ENCODE measurements around the genes FGF2, SPRY1 and SLC25A31.

- RRBS = no CpG with 5 or more reads among the region's 2 CpGs
These were observed 24.6 kb downstream of the TNIP3 start for GRCh38 chr4:121139514-121139888.

DNA sequence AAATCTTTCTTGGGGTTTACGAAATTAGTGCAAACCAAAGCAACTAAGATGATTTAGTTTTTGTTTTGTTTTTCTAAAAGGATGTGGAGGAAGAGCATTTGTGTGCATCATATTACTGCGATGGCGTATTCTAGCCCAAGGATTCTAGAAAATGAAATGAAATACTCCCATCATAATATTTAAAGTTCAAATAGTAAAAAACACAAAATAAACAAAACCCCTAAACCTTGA, 30.3 kb upstream of the TNIP3 start:
- RRBS = no CpG with 5 or more reads among the region's 3 CpGs

DNA sequence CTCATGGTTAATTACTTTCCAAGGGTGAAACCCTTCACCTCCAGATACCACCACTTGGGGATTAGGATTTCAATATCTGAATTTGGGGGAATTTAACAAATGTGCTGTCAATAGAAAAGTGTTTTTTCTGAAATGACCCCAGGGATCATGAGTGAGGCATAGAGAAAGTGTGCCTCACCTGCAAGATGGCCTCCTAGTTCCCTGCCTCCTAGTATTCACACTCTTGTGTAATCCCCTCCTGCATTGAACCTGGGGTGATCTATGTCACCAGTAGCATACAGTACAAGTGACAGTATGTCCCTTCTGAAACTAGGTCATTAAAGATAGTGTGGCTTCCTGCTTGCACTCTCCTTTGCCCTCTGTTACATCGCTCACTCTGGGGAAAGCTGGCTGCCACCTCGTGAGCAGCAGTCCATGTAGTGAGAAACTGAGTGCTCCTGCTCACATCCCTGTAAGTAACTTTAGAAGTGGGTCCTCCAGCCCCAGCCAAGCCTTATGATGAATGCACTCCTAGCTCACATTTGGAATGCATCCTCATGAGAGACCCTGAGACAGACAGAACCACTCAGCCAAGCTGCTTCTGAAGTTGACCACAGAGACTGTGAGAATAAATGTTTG, 89.7 kb upstream of the TNIP3 start:
- RRBS = no CpG with 5 or more reads among the region's 2 CpGs

DNA sequence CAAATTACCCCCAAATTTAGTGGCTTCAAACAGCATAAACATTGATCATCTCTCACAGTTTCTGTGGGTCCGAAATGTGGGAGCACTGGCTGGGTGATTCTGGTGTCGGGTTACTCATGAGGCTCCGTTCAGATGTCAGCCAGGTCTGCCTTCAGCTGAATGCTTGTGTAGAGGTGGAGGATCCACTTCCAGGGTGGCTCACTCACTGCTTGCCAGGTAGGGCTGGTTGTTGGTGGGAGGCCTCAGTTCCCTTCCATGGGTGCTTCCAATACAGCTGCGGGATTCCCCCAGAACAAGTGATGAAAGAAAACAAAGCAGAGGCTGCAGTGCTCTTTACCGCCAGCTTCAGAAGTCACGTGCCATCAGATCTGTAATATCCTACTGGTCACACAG, 1.0 kb upstream of the SMIM43 start:
- RRBS = no CpG with 5 or more reads among the region's 6 CpGs

- RRBS = no CpG with 5 or more reads among the region's 3 CpGs
These were observed 1.3 kb upstream of the BLTP1 start for GRCh38 chr4:122150762-122151250.

DNA sequence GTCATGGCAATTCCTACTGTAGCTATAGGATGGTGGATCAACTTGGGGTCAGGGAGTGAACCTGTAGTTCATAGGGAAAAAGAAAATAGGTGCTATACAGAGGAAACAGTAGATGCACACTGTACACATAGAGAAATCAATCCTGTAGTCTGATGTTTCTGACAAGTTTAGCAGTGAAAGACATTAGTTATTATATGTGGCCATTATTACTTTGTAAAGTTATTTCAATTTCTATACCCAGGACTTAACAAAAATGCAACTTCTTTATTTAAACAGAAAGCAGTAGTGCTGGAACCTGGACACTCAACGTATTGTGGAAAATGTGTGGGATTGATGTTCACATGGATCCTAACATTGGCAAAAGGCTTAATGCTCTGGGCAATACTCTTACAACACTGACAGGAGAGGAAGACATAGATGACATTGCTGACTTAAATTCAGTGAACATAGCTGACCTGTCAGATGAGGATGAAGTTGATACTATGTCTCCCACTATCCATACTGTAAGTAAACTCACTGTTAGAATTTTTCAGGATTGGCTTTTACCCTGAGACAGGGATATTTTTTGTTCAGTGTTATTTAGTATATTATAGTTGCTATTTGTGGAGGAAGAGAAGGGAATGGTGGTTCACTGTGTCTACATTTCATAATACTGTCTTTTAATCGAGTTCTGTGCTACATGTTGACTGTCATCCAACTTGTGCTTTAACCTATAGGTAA, 63.5 kb upstream of the ADAD1 start:
- RRBS = no CpG with 5 or more reads among the region's 2 CpGs

GRCh38 chr4:122826395-122826921, at the start of gene FGF2:
FGF2 (plus strand) TSS chr4:122826831.
- RRBS = 2% methylated on average over 25 of the region's 55 CpGs

DNA sequence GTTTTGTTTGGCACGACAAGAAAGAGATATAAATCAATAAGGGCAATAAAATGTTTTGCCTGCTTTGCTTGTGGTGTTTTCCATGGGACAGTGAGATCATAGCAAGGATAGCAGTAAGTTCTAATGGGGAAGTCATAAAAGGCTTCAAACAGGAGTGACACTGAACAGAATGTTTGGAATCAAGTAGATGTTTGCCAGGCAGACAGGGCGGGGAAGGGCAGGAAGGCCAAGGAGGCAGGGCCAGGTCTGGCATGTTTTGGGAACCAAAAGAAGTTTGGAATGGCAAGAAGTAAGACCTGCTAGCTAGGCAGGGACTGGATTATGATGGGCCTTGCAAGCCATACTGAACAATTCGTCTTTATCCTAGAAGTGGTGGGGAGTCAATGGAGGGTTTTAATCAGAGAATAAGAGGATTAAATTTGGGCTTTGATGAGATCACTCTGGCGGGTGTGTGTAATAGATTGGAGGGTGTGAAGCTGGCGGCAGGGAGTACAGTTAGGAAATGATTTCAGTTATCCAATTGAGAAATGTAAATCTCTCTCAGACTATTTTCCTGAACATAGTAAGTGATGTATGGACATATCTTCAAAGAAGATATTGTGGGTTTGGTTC, 16.5 kb downstream of the FGF2 start:
- RRBS = no CpG with 5 or more reads among the region's 5 CpGs

GRCh38 chr4:122923255-122923568, 334 bp downstream of the SPATA5 start:
- RRBS = 13% methylated on average over 1 of the region's 15 CpGs

- RRBS = no CpG with 5 or more reads among the region's 6 CpGs
These were observed 46.5 kb upstream of the SPRY1 start for GRCh38 chr4:123350085-123350514.

- RRBS = 13% methylated on average over 4 of the region's 19 CpGs
These were observed at the start of gene SPRY1 for GRCh38 chr4:123396420-123397129. SPRY1 (plus strand) TSS chr4:123396795.

DNA sequence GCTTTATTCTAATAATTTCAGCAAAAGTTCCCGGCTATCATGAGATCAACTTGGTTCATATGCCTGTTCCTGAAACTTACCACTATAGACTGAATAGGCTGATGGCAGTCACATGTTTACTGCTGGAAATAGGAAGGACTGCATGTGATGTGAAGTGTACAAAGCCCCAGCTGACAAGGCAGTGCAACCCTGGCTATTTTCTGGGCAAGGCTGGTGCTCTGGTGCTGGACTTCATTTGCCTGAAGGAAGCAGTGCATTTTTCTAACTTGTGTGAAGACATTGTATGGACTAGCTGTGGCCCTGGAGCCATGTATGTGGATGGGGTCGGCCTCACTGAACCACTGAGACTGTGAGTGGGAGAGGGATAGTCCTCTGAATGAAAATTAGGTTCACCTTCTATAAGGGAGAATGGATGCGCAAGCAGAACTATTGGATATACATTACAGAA, 107.5 kb downstream of the SPRY1 start:
- RRBS = no CpG with 5 or more reads among the region's 3 CpGs

DNA sequence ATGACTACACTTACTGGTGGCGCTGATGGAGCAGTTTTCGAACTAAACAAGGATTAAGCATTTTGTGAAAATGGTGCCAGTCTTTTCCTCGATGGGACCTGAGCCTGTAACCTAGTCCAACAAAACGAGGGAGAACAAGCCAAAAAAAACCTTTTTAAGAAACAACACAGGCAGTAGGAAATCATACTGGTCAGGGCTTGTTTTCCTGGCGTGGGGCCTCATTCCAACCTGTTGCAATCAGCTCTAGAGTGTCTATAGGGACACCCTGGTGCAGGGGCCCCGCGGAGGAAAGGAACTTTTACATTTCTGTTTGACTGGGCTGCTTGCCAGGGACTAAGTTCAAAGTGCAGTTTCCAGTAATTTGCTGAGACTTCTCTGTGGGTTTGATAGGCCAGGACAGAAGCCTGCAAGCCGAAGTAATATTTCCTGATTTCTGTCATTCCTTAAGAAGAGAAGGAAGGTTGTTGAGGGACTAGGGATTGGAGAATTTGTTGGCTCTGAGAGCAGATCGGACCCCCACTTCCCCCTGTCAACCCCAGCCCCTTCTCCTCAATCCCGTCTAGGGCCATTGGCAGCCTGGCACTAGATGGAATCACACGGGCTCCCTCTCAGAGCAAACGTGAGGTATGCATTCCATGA, 158.9 kb downstream of the SPRY1 start:
- RRBS = no CpG with 5 or more reads among the region's 12 CpGs

DNA sequence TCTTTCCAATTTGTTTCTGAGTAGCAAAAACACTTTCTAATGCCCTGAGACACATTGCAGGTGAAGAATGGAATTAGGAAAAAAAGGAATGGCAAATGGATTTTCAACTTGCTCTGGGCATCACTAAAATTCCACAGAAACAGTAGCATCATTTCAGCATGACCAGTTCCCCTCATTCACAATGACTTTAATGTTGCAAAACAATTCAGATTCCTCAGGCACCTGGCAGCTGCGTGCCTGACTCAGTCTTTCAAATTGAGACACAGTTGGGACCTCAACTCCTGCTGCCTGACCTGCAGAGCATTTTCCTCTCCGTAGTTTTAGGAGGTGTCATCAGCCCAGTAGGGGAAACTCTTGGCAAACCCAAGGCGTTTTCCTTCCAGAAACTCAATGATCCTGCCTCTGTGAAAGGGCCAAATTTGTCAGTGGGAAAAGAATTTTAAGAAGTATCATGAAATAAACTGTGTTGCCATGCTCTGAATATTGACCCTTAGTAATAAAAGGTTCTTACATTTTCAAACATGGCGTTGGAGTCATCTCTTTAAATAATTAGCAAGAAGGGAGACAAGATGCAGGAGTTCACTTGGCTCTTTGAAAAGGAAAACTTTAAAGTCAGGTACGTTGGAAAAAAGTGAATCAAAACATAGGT, 389.0 kb downstream of the SPRY1 start:
- RRBS = no CpG with 5 or more reads among the region's 5 CpGs

DNA sequence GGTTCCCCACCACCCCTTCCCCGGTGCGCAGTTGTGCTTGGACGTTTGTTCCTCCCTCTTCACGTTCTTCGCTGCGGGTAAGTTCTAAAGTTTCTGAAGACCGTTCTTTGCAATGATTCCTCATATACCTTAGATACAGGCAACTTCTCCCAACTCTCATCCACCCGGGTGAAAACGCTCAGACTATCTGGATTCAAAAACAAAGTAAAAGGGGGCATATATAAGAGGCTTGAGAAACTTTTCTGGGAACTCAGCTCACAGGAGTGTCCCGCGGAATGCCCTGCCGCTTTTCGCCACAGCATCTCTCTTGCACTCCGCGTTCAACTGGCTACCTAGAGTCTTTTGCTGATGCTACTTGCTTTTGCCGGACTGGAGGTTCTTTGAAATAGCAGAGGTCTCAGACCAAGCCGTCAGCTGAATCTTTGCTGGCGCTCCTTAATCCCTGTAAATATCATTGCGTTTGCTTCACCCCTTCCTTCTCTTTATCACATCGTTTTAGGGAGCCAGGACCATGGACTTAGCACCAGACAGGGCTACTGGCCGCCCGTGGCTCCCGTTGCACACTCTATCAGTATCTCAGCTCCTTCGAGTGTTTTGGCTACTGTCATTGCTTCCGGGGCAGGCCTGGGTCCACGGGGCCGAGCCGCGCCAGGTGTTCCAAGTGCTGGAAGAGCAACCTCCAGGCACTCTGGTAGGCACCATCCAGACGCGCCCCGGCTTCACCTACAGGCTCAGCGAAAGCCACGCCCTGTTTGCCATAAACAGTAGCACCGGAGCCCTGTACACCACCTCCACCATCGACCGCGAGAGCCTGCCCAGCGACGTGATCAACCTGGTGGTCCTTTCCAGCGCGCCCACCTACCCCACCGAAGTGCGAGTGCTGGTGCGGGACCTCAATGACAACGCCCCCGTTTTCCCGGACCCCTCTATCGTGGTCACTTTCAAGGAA, 1.4 kb downstream of the FAT4 start:
- RRBS = 2% methylated on average over 11 of the region's 49 CpGs

DNA sequence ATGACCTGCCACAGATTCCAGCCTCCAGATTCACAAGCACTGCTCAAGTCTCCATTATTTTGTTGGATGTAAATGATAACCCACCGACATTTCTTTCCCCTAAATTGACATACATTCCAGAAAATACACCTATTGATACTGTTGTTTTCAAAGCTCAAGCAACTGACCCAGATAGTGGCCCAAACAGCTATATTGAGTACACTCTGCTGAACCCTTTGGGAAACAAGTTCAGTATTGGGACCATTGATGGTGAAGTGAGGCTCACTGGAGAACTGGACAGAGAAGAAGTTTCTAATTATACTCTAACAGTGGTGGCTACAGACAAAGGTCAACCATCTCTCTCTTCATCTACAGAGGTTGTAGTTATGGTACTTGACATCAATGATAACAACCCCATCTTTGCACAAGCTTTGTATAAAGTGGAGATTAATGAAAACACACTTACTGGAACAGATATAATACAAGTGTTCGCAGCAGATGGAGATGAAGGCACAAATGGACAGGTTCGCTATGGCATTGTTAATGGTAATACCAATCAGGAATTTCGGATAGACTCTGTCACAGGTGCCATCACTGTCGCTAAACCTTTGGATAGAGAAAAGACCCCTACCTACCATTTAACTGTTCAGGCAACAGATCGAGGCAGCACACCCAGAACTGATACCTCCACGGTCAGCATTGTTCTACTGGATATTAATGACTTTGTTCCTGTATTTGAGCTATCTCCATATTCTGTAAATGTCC, 100.4 kb downstream of the FAT4 start:
- RRBS = no CpG with 5 or more reads among the region's 7 CpGs

- RRBS = no CpG with 5 or more reads among the region's 6 CpGs
These were observed 102.2 kb downstream of the FAT4 start for GRCh38 chr4:125416853-125417366.

DNA sequence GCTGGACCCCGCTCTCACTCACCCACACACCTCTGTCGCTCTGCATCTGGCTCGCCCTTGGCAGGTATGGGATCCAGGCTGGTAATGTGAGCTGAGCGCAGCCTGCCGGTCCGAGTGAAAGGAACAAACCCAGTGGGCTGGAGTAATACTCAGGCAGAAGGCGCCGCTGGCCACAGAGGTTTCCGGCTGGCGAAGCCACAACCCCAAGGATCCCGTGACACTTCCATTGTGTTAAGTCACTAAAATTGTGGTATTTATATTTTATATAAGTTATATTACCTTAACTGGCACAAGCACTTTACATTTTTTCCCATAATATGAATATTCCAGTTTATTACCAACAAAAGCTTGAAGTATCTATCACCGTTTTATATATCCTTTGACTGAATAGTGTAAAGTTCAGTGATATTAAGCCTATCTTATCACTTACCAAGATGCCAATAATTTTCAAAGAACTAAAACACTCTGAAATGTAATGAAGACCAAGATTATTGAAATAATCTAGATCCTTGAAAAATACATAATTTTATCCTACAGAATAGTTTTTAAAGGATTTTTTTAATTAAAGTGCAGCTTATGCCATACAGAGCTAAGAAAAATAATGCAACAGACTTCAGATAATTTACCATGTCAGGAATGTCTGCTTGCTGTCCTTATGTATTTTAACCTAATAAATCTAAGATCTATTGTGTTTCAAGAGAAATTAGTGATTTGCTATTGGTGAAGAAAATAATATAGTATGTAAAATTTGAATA, 675.9 kb upstream of the INTU start:
- RRBS = no CpG with 5 or more reads among the region's 12 CpGs

GRCh38 chr4:127730023-127730733, at the start of gene SLC25A31:
SLC25A31 (plus strand) TSS chr4:127730400.
- RRBS = 95% methylated on average over 9 of the region's 58 CpGs

Data from foreskin fibroblast (primary cell).